ENCODE measurements around a stretch of chr1.

- PRO-cap: bidirectional peak, plus-strand start at chr1:45686131, minus-strand start at chr1:45686150
These were observed 393 bp downstream of the GPBP1L1 start for GRCh38 chr1:45685865-45686415.

- PRO-cap: no peak
These were observed 14.0 kb downstream of the TMEM69 start for GRCh38 chr1:45702042-45702404.

GRCh38 chr1:45974916-45975247 is 157.5 kb downstream of the PIK3R3 start:
- PRO-cap: no peak

DNA sequence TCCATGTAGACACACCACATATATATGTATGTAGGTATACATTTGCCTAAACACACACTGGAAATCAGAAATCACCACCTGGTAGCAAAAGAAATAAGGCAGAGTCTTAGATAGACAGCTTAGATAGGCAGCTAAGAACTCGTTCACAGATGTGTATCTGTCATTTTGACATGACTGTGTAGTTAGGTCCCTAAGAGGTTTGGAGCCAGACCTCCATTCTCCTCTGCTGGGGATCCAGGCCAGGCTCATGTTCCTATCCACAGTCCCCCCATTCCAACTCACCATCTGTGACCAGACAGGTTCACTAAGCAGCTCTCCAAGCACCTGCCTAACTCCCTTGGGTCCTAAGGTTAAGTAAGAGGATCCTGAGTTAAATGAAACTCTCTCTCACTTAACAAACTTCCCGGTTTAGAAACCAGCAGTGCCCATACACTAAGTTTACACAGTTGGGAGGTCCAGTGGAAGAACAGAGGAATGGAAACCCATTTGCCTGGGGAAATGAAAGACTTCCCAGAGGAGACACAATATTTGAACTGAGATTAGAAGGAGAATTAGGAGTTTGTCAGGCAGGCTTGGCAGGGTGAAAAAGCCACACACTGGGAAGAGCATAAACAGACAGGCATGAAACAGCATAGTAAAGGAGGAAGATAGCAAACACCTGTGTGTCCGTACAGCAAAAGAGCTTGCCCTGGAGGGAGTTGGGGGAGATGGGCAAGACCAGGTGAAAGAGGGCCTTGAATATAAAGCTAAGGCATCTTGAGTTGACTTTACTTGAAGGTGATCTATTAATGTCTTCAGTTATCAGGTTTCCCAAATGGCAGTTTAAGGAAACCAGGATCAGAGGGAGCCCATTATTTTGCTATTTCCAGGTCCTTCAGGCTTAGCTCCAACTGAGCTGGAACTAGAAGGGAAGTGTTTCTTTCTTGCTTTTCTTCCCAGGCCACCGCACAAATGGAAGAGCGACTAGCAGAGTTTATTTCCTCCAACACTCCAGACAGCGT is 122.3 kb downstream of the PIK3R3 start:
- PRO-cap: no peak

DNA sequence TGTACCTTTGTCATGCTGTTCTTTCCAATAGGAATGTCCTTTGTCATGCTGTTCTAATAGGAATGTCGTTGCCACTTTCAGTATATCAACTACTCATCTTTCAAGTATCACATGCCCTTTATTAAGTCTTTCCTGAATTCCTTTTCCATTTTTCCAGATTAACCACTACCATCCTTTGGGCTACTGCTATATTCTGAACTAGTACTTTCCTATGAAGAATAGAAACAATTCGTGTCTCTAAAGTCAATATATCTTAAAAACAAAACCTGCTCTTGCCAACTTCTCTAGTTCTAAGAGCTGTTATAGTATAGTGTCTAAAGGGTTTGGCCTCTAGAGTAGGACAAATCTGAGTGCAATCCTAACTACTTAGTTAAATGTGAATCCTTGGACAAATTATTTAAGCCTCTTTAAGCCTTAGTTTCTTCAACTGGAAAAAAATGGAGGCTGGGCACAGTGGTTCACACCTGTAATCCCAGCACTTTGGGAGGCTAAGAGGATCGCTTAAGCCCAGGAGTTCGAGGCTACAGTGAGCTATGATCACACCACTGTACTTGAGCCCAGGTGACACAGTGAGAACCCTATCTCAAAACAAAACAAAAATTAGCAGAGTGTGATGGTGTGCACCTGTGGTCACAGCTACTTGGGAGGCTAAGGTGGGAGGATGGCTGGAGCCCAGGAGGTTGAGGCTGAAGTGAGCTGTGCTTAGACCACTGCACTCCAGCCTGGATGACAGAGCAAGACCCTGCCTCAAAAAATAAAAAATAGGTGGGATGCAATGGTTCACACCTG is 4.4 kb downstream of the LRRC41 start:
- PRO-cap: no peak

DNA sequence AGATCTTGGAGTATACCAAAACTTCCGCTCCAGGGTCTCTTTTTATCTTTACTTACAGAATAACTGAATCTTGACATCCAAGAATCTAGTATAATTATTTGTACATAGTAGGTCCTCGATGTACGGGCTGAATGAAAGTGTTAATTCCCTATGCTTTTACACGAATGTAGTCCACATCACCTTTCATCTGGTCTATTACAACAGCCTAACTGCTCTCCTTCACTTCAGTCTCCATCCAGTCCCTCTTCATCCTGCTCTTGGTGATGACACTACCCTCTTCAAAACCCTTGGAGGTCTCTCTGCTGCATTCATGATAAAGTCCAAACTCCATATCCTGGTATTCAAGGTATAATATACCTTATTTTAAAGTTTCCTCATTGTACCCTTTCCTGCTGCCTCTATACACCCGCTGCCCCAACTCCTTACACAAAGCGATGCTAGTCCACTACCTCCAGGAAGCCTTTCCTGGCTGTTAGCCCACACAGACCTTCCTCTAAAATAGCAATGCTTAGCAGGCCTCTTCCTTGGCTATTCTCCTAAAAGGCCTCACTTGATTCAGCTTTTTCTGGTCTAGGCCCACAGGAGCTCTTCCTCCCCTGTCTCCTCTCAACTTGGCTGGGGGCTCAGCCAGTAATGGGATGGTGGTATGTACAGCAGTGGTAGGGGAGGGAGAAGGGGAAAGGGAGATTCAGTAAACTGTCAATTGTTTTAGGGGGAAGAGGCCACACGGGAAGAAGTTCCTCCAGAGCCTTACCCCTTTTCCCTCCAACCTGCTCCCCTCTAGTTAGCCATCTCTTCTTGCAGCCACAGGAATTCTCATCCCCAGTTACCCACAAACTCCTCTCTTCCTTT is 2.8 kb downstream of the LRRC41 start:
- PRO-cap: no peak

DNA sequence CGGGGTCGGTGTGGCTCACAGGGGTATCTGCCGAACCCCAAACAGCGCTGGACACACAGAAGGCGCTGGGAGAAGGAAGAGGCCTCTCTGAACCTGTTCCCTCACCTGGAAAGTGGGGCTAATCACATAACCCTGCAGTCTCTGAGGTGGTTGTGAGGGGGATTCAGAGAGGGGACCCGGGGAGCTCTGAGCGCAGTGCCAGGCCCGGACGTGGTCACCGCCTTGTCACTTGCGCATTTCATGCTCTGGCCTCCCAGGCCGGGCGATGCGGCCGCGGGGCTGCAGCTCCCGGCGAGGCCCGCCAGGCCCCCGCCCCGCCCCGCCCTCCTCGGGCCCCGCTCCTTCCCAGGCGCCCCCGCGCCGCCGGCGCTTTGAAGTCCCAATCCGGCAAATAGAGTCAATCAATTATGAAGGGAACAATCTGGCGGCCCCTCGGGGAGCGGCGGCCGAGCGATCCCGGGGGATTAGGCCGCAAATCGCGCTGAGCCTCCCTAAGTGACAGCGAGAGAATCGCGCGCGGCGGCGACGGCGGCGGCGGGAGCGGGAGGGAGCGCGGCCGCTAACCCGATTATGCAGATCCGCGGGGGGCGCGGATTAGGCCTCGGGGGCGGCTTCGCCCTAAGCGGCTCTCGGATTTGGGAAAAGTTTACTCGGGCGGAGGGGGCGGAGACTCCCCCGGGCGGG is 23.3 kb upstream of the DMBX1 start:
- PRO-cap: no peak

DNA sequence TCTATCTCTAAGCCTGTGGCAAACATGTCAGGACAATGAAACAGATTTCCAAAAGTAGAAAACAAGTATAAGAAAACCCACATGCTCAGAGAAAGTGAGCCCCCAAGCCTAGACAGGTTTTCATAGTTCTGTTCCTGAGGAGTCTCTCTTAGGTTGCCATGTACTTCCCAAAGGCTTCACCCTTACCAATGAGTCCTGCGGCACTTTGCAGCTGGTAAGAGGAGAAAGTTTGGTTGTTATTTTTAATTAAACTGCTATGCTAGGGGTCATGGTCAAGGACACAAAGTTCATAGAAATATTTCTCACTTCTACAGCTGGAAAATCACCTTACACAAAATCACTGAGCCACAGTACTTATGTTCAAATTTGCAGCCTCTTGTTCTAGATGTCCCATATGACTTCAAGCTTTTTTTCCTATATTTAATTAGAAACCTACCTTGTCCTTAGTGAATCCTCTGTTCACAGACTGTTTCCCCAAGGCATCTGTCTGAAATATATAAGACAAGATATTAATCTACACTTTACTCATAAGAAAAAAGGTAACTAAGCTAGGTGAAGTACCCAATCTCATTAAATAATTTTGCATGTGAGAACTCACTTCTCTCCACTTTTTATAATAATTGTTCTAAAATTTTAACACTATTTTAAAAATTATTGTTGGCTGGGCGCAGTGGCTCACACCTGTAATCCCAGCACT is 9.8 kb downstream of the ATPAF1 start:
- PRO-cap: no peak

DNA sequence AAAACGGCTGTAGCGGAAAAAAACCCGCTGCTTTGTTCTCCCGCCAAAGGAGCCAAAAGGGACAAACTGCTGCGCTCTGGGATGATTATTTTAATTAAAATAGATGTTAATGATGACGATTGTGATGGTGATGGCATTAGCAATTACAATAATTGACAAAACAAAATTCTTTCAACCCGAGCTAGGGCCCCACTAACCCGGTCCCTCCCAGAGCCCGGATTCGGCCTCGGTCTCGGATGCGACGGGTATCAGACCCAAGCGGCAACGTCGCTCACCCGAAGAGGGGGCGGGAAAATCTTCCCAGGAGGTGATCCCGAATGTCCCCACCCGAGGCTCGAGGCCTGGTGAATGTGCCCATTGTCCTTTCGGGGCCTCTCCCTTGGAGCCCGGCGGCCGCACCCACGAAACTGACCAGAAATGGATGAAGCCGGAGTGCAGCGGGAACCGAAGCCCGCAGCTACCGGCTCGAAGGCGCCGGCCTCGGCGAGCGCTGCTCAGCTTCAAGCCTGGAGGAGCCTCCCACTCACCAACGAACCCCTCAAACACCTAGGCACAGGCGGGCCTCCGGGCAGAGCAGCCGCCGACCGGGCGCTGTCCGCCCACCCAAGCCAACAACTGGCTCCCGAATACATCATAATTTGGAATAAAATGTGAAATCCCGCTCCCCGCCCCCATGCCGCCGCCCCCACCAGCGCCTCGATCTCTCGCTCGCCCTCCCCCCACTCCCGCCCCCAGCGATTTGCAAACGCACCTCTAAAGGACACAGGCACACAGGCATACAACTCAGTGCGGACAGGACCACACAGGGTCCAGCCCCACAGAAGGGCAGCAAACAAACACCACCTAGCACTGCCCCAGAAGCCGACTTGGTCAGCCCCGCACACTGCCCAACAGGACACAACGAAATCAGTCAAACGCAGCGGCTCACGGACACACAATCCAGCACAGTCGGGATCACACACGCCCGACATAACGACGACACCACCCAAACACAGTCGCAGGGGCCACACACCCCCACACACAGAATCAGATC is 1.1 kb downstream of the TAL1 start:
- PRO-cap: no peak

- PRO-cap: no peak
These were observed 122.4 kb downstream of the FOXD2 start for GRCh38 chr1:47560136-47560813.

GRCh38 chr1:47697508-47698704 is 260.1 kb downstream of the FOXD2 start:
- PRO-cap: no peak

- PRO-cap: no peak
These were observed 264.4 kb downstream of the FOXD2 start for GRCh38 chr1:47702070-47702771.

GRCh38 chr1:47708251-47708670 is 270.4 kb downstream of the FOXD2 start:
- PRO-cap: no peak

DNA sequence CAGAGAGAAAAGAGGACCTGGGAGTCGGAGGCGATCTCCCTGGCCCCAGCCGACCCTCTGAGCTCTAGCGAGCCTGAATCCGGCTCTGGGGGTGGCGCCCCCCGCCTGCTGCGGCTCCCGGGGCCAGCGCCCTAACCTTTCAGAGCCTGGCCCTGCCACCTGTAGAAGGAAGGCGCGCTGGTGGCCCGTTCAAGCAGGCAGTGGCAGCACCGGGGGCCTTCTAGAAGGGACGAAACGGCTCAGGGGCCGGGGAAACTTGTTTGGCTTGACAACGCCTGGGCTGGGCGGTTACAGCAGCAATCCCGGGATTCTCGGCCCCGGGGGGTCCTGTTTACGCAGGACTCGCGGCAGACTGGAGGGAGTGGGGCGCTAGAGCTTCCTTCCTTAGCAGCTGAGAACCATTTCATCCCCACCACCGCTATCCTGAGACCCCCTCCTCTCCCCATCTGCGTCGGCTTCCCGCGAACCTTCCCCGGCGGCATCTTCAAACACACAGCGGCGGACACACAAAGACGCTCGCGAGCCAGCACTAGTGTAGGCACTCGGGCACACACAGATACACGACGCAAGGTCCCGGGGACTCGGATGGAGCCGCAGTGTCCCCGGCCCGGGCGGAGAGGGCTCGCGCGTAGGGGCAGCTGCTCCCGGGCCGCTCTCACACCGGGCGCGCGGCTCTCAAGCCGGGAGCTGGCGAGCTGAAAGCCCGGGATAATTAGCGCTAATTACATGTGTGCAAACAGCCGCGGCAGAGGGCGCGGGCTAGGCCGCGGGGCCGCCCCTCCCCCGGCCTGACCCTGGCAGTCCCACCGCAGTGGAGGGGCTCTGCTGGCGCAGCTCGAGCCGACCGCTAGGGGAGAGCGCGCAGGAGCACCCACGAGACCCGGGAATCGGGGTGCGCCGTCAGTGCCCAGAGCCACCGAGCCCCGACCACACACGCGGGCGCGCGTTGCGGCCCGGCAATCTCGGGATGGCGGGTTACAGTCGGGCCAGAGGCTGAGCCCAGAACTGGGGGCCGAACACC is 271.3 kb downstream of the FOXD2 start:
- PRO-cap: no peak

DNA sequence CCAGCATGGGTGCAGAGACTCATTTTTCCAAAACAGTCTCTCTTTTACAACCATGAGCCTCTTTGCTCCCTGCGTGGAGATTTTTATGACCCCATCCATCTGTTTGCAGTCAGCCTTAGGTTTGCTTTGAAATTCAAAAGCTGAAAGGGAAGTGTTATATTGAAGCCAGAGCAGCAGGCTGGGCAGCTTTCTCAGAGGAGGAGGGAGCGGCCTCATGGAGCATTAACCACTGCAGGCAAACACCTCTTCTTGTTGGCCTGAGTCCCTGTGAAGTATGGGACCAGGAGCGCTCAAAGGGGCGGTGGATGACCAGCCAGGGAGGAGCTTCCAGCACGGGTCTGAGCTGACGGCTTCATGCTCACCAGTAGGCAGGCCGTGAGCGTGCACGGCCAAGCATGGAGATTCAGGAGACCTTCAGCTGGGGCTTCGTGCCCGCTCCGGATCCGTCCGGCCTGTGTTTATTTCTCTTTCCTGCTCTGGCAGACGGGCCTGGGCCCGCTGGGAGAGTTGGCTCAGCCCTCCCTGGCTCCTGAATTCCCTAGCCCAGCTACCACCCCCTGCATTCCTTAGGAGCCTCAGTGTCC is 245.2 kb downstream of the TRABD2B start:
- PRO-cap: no peak

DNA sequence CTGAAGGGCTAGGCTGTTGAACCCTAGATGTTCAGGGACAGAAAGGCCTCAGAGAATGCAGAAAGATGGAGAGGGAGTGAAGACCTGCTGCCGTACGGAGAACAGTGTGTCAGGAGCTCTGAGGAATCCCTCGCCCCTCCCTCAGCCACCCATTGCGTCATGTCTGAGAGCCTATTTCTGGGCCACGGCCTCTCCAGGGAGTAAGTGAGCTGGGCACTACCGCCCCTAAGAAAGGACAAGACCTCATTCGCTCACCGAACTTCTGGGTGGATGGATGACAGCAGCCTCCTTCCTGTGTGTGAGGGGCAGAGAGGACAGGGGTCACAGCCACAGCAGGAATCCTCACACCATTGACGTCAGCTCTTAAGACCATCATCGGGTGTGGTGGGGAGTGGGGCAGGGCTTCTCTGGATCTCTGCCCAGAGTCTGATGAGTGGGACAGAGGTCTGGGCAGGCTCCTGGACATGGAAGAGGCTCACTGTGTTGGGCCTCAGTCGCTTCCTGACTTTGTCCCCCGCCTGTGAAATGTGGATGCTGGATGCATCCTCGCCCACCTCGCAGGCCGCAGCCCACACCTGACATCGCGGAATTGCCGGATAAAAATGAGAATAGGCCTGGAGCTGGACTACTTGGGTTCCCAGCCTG is 238.7 kb downstream of the TRABD2B start:
- PRO-cap: no peak

DNA sequence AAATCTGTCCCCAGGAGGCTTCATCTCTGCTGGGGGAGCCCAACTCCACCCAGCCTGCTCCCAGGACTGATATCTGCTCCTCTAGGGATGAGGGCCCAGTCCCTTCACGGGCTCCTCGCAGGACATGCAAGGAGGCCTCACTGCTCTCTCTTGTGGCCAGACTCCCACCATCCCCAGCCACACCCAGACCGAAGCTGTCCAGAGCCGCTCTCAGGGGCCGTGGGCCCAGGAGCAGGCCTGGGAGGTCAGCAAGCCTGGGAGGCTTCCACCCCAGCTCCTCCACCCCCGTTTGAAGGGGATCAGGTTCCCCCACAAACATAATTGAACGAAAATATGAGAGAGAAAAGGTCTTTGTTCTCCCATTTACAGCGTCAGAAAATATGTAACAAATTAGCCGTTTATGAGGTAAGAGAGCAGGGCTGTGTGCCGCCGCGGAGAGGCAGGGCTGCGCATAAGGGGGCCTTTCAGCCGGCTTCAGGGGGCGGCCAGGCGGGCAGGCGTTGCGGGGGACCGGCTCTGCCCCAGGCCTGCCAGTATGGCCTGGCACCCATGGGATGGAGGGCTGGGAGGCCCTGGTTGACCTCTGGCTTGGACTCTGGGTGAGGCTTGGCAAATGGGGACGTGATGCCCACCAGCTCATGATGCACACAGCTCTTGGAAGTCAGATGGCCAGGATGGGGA is 179.4 kb downstream of the TRABD2B start:
- PRO-cap: no peak

DNA sequence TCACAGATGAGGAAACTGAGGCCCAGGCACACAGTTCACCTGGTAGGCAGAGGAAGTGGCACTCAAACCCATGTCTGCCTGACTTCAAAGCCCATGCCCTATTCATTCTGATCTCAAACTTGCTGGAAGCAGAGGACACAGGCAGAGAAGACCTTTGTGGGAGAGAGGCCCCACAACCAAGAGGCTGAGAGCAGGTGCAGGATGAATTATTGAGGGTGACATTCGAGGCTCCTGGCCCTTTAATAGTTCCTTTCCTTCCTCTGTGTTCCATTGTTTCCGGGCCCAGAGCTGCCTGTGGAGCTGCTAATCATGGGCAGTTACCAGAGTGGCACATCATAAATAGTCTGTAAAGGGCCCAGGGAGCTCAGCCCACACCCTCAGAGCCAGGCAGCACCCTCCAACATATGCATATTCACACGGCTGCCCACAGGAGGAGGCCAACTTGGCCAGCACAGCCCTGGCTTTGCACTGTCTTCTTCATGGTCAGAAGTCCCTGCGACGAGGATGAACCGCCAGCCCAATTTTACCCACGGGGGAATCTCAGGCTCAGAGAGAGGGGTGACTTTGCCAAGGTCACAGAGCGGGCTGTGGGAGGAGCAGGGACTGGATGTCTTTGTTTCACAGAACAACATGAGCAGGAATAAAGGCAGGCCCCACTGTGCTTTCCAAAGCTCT is 172.6 kb downstream of the TRABD2B start:
- PRO-cap: no peak

DNA sequence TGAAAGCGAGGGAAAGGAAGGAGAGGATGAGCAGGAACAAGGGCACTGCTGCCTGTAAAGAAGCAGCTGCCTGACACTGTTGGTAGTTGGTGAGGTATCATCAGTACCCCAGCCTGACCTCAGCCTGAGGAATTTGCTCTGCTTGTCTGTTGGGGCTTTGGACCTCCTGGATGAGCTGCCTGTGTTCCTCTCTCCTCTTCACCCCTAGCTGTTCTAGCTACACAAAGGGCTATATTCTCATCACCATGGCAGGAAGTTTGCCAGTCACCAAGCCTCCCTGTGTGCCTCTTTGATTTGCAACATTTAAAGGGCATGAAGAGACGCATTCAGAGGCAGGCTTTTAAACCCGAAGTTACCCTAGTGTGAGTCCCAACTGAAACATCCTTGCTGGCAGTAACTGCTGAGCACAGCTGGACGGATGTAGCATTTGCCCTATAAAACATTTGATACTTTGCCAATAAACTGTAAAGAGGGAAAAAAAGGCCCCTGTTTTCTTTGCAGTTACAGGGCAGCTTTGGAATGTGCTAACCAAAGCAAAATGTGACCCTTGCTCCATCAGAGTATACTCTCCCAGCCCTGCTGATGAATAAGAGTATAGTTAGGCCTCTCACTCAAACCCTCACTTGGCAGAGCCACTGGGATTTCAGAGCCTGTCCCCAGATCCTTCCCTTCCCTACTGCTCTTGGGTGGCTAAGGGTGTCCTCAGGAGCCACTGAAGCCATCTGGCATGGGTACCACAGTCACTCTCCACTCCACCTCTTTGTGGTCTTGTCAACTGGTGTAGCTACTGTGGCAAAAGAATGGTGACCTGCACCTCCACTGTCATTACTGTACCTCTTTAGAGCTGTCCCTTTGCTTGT is 22.3 kb upstream of the SPATA6 start:
- PRO-cap: unidirectional peak, minus-strand start at position 215 of the sequence

DNA sequence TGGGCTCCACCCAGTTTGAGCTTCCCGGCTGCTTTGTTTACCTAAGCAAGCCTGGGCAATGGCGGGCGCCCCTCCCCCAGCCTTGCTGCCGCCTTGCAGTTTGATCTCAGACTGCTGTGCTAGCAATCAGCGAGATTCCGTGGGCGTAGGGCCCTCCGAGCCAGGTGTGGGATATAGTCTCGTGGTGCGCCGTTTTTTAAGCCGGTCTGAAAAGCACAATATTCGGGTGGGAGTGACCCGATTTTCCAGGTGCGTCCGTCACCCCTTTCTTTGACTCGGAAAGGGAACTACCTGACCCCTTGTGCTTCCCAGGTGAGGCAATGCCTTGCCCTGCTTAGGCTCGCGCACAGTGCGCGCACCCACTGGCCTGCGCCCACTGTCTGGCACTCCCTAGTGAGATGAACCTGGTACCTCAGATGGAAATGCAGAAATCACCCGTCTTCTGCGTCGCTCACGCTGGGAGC is 143.0 kb downstream of the AGBL4 start:
- PRO-cap: no peak

All from REH cell (cell line).